Adrenal gland (tissue), 7 donors: ENCODE results near the genes ORC6, GPT2 and CBLN1.

GRCh38 chr16:46688977-46690006 lies at the start of gene ORC6:
ORC6 (plus strand) TSS chr16:46689659.
- PRO-cap, 3 experiments, result peak in 3 of 3 experiments; most common plus-strand start chr16:46689398 (in 2); most common minus-strand start chr16:46689151 (in 2)
- RAMPAGE, long total RNA, 4 experiments, result start-site peak on the plus strand in 2 of 4 experiments, at chr16:46689643-46689694 at its widest, 8 to 28 reads per replicate; start-site peak on the minus strand in 4 of 4 experiments, at chr16:46689135-46689194 at its widest, 262 to 2,182 reads per replicate
- RRBS, result under 1% methylated on average over 11 of the region's 87 CpGs

GRCh38 chr16:46736675-46737110 lies 11.5 kb downstream of the MYLK3 start:
- PRO-cap, 3 experiments, result no peak in any of the 3 experiments
- RAMPAGE, long total RNA, 4 experiments, result no peak in any of the 4 experiments
- RRBS, result 69% methylated on average over 3 of the region's 13 CpGs

- PRO-cap, 3 experiments, result peak in 1 of 3 experiments; most common plus-strand start chr16:46743685 (in 1); most common minus-strand start chr16:46743462 (in 1)
- RAMPAGE, long total RNA, 4 experiments, result no peak in any of the 4 experiments
- RRBS, result no CpG with 5 or more reads among the region's 10 CpGs
Measured at GRCh38 chr16:46743256-46743971, 4.7 kb downstream of the MYLK3 start.

DNA sequence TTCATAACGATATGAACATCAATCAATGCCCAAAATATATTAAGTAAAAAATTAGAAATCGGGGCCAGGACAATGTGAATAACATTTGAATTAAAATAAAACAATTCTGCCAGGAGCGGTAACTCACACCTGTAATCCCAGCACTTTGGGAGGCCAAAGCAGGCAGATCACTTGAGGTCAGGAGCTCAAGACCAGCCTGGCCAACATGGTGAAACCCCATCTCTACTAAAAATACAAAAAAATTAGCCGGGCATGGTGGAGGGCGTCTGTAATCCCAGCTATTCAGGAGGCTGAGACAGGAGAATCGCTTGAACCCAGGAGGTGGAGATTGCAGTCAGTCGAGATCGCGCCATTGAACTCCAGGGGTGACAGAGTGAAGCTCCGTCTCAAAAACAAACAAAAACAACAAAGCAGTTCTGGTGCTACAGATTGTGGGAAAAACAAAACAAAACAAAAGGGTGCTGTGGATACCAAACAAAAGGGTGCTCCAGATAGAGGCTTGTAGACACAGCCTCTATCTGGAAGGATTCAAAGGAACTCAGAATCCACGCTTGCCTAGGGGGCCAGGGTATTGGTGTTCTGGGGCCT lies 2.7 kb downstream of the MYLK3 start:
- PRO-cap, 3 experiments, result no peak in any of the 3 experiments
- RAMPAGE, long total RNA, 4 experiments, result no peak in any of the 4 experiments
- RRBS, result no CpG with 5 or more reads among the region's 11 CpGs

DNA sequence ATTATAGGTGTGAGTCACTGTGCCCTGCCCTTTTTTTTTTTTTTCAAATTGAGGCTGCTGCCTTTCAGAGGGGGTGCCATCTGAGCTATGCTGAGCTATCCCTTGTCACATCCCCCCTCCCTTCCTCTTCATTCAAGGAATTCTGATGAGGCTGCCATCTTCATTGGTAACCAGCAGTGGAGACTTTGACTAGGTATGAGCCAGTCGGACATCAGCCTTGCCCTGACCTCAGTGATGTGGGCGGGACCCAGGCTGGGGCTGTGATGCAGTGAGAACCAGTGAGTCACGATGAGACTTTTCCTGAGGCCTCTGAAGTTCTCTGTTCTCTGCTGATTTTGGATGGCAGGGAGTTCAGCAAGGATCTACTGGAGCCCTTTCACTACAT lies 24.4 kb upstream of the GPT2 start:
- PRO-cap, 3 experiments, result peak in 3 of 3 experiments; most common plus-strand start position 332 of the sequence (in 3)
- RAMPAGE, long total RNA, 4 experiments, result no peak in any of the 4 experiments
- RRBS, result no CpG with 5 or more reads among the region's 3 CpGs

- PRO-cap, 3 experiments, result peak in 3 of 3 experiments; most common plus-strand start chr16:46884311 (in 3); most common minus-strand start chr16:46883918 (in 3)
- RAMPAGE, long total RNA, 4 experiments, result no peak in any of the 4 experiments
- RRBS, result 1% methylated on average over 28 of the region's 72 CpGs
Measured at GRCh38 chr16:46883690-46884490, at the start of gene GPT2. GPT2 (plus strand) TSS chr16:46884362.

- PRO-cap, 3 experiments, result no peak in any of the 3 experiments
- RAMPAGE, long total RNA, 4 experiments, result no peak in any of the 4 experiments
- RRBS, result 23% methylated on average over 6 of the region's 33 CpGs
Measured at GRCh38 chr16:46918460-46919529, 34.6 kb downstream of the GPT2 start.

DNA sequence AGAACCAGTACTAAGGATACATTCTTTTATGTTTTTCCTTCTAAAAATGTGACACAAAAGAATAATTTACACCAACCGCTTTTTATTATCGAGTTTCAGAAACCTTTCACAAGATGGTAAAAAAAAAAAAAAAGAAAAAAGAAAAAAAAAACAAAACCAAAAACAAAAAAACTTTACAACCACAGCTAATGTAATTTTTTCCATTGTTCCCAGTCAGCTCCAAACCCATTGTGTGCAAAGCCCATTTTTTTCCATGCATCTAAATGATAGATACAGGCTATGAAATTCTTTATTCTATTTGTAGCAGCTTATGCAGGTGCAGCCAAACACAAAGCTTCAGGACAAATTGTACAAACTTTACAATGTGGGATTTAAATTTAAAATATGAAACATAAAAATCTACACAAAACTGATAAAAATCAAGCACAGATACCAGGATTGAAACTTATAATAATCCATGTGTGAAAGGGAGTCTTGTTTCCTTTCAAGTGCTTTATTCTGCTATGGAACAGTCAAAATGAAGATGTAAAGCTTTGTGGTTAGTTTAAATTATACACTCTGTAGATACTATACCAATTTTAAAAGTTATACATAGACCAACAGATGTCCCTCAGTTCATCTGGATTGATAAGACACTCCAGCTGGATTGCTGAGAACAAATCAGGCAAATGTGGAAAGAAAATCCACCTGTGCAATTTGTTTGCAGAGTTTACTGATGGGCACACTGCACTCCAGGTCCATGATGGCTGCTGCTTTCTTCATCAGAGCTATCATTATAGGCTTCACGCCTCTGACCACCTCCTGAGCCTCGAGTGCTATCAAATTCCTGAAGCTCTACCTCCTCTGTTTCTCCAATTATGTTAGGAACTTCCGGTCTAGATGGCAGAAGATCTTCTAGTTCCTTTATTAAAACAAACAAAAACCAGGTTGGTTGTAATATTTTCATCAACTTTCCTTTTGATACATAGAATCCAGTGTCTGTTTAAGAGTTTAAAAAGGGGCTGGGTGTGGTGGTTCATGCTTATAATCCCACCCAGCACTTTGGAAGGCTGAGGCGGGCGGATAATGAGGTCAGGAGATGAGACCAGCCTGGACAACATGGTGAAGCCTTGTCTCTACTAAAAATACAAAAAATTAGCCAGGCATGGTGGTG lies 16.8 kb downstream of the DNAJA2 start:
- PRO-cap, 3 experiments, result no peak in any of the 3 experiments
- RAMPAGE, long total RNA, 4 experiments, result no peak in any of the 4 experiments
- RRBS, result no CpG with 5 or more reads among the region's 7 CpGs

- PRO-cap, 3 experiments, result no peak in any of the 3 experiments
- RAMPAGE, long total RNA, 4 experiments, result start-site peak on the minus strand in 1 of 4 experiments, at chr16:46971434-46971562 at its widest, 6 reads per replicate
- RRBS, result no CpG with 5 or more reads among the region's 7 CpGs
Measured at GRCh38 chr16:46971287-46971619, 2.2 kb downstream of the DNAJA2 start.

GRCh38 chr16:47291185-47292002 lies 147.6 kb upstream of the NETO2 start:
- PRO-cap, 3 experiments, result no peak in any of the 3 experiments
- RAMPAGE, long total RNA, 4 experiments, result no peak in any of the 4 experiments
- RRBS, result no CpG with 5 or more reads among the region's 6 CpGs

DNA sequence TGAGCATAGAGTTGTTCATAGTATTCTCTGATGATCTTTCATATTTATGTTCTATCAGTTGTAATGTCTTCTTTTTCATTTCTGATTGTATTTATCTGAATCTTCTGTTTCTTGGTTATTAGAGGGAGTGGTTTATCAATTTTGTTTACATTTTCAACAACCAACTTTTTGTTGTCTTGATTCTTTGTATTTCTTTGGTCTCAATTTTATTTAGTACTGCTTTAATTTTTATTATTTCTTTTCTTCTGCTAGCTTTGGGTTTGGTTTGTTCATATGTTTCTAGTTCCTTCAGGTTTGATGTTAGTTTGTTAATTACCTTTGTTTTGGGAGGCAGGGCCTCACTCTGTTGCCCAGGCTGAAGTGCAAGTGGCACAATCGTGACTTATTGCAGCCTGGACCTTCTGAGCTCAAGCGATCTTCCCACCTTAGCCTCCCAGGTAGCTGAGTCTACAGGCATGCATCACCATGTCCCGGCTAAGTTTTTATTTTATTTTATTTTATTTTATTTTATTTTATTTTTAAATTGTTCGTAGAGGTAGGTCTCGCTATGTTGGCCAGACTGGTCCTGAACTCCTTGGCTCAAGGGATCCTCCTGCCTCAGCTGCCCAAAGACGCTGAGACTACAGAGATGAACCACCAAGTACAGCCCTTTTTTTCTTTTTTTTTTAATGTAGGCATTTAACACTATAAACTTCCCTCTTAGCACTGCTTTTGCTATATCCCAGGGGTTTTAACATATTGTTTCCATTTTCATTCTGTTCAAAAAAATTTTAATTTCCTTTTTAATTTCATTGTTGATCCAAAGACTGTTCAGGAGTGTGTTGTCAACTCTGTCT lies 152.1 kb upstream of the NETO2 start:
- PRO-cap, 3 experiments, result no peak in any of the 3 experiments
- RAMPAGE, long total RNA, 4 experiments, result no peak in any of the 4 experiments
- RRBS, result no CpG with 5 or more reads among the region's 6 CpGs

DNA sequence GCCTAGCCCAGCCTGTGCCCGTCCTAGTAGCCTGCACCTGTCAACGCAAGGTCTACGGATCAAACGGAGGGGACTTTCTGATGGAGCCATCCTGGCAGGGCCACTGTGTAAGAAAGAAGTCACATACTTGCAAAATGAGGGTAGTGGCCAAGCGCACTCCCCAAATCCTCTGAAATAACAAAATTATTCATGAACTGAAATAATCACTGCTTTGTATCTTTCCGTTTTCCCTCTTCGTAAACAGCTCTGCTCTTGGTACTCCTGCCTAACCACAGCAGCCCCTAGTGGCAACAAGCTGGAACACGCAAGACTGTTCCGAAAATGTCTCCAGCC lies 100.9 kb downstream of the ABCC12 start:
- PRO-cap, 3 experiments, result no peak in any of the 3 experiments
- RAMPAGE, long total RNA, 4 experiments, result no peak in any of the 4 experiments
- RRBS, result no CpG with 5 or more reads among the region's 9 CpGs

DNA sequence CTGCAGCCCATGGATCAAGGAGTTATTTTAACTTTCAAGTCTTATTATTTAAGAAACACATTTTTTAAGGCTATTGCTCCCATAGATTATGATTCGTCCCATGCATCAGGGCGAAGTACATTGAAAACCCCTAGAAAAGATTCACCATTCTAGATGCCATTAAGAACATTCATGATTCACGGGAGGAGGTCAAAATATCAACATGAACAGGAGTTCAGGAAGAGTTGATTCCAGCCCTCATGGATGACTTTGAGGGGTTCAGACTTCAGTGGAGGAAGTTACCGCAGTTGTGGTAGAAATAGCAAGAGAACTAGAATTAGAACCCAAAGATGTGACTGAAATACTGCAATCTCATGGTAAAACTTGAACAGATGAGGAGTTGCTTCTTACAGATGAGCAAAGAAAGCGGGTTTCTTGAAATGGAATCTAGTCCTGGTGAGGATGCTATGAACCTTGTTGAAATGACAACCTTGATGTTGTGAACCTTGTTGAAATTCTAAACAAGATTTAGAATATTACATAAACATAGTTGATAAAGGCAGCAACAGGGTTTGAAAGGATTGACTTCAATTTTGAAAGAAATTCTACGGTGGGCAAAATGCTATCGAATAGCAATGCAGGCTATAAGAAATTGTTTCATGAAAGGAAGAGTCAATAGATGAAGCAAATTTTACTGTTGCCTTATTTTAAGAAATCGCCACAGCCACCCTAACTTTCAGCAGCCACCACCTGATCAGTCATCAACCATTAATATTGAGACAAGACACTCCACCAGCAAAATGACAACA lies 36.6 kb upstream of the ABCC11 start:
- PRO-cap, 3 experiments, result no peak in any of the 3 experiments
- RAMPAGE, long total RNA, 4 experiments, result no peak in any of the 4 experiments
- RRBS, result no CpG with 5 or more reads among the region's 8 CpGs

GRCh38 chr16:48339009-48340278 lies 45.8 kb downstream of the SIAH1 start:
- PRO-cap, 3 experiments, result no peak in any of the 3 experiments
- RAMPAGE, long total RNA, 4 experiments, result no peak in any of the 4 experiments
- RRBS, result no CpG with 5 or more reads among the region's 5 CpGs

DNA sequence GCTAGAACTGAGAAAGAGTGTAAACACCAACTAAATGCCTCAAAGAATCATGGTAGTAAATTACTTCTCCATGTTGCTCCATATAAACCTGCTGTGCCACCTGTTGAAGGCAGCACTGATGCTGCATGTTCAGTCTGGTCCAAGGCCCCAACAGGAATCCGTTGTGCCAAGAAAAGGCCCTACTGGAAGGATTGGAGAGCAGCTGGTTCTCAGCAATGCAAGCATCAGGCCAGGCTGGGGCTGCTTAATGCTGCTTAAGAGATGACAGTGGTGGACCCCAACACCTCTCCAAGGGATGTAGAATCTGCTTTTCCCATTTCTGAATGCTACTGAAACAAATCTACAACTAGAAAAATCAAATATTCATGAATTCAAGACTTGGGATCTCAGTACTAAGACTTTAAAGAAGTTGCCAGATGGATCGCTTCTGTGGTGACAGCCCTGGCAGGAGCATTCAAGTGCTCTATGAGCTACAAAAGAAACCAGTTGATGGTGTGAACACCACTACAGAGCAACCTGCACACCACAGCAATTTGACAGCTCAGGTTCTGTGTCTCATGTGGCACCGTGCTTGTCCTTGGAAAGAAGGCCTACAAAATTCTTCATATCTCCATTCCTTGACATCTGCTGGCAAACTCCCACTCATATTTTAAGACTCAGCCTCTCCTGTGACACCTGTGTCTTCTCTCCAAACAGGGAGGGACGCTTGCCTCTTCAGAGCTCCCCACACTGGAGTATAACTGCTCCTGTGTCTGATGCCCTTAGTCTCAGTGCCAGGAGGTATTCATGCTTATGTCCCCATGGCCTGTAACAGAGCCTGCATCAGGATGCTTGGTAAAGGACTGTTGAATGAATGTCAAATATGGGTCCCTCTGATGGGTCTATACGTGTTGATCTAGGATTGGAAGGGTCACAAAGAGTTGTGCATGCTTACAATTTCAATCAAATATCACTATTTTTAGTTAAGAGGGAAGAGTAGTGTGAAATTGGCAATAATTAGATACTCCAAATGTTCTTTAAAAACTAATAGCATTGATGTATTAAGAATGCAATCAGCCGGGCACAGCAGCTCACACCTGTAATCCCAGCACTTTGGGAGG lies 42.5 kb downstream of the SIAH1 start:
- PRO-cap, 3 experiments, result peak in 1 of 3 experiments; most common plus-strand start position 261 of the sequence (in 1)
- RAMPAGE, long total RNA, 4 experiments, result no peak in any of the 4 experiments
- RRBS, result no CpG with 5 or more reads among the region's 6 CpGs

DNA sequence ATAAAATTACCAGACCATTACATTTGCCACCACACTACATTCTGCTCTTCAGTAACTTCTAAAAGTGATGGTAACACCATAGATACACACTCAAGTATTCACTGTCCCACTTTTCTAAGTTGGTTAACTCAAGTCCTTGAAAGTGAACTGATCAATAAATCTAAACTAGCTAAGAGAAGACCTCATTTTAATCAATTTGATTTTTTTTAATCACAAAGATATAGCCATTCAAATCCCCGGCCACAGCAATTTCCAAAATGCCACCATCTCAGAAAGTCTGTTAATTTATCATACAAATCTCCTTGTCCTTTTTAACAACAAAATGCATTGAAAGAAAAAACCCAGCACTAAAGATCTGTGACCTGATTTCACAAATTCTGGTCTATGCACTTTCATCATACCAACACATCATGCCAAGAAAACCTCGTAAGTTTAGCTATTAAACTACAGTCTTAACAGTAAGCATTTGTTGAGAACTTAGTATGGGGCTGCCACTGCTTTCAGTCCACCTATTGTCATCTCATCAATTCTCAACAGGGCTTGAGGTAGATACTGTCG lies 1.7 kb downstream of the SIAH1 start:
- PRO-cap, 3 experiments, result peak in 1 of 3 experiments; most common plus-strand start position 469 of the sequence (in 1)
- RAMPAGE, long total RNA, 4 experiments, result no peak in any of the 4 experiments
- RRBS, result no CpG with 5 or more reads among the region's 3 CpGs

DNA sequence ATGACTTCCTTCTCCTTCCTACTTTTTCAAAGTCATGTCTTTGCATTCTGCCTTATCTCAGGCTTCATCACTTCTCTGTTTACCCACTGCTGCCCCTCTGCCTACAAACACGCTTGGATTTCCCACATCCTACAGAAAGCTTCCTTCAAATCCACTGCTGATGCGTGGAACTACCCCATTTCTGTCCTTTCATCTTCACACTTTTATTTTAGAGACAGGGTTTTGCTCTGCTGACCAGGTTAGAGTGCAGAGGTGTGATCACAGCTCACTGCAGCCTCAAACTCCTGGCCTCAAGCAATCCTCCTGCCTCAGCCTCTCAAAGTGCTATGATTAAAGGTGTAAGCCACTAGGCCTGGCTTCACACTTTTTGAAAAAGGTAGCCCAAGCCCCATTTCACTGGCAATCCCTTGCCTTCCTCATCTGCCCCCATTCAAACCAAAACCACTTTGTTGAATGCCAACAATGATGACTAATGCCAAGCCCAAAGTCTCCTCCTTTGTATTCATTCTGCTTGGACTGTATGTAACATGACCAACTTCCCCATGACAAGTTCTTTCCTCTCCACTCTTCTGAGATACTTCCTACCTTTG lies 33.2 kb downstream of the N4BP1 start:
- PRO-cap, 3 experiments, result no peak in any of the 3 experiments
- RAMPAGE, long total RNA, 4 experiments, result no peak in any of the 4 experiments
- RRBS, result no CpG with 5 or more reads among the region's 2 CpGs

DNA sequence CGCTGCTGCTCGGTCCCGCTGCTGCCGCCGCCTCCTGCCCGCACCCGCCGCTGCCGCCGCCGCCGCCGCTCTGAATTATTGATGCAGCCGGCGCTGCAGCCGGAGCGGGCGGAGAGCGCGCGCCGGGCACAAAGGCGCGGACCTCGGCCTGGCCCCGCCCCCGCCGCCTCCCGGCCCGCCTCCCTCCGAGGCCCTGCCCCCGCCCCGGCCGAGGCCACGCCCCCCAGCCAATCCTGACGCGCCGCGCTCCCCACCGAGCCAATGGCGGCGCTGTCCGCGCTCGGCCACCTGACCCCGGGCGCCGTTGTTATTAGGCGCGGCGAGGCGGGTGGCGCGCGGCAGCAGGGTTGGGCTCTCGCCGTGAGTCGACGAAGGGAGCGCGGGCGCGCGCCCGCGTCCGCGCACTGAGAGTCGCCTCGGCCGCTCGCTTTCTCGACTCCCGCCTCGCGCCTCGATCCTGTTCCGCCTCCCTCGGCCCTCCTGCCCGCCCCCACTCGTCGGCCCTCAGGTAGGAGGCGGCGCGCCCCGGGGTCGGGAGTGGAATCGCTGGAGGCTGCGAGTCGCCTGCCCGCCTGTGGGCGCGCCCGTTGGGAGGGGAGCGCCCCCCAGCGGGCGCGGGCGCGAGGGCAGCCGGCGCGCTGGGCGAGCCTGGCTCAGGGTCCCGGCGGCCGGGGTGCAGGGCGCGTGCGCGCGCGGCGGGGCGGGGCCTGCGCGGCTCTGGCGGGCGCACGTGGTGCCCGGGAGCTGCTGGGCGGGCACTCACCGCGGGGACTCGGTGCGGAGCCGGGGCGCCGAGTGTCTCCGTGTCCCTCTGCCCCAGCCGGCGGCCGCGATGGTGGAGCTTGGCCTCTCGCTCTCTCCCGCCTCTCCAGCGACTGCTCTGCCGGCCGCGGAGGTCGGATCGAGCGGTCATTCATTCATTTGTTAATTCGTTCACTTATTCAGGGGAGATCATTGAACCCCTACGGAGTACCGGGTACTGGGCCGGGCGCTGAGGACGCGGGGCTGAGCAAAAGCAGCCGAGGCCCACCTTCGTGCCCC lies at the start of gene CBLN1:
Gene CBLN1 (minus strand): TSS at position 114 of the 1,041 bp plus-strand sequence.
- PRO-cap, 3 experiments, result peak in 3 of 3 experiments; most common plus-strand start position 313 of the sequence (in 3); most common minus-strand start position 52 of the sequence (in 2)
- RAMPAGE, long total RNA, 4 experiments, result no peak in any of the 4 experiments
- RRBS, result 4% methylated on average over 66 of the region's 152 CpGs

GRCh38 chr16:49557097-49557576 lies 183.5 kb downstream of the C16orf78 start:
- PRO-cap, 3 experiments, result no peak in any of the 3 experiments
- RAMPAGE, long total RNA, 4 experiments, result no peak in any of the 4 experiments
- RRBS, result 52% methylated on average over 3 of the region's 19 CpGs

GRCh38 chr16:49596042-49596494 lies 222.5 kb downstream of the C16orf78 start:
- PRO-cap, 3 experiments, result no peak in any of the 3 experiments
- RAMPAGE, long total RNA, 4 experiments, result no peak in any of the 4 experiments
- RRBS, result no CpG with 5 or more reads among the region's 11 CpGs